Non-pigmented ciliary epithelial cell (primary cell): ENCODE measurements around a stretch of chr14.

GRCh38 chr14:73836560-73837333 lies 14.9 kb upstream of the PTGR2 start:
- RRBS = no CpG with 5 or more reads among the region's 5 CpGs

DNA sequence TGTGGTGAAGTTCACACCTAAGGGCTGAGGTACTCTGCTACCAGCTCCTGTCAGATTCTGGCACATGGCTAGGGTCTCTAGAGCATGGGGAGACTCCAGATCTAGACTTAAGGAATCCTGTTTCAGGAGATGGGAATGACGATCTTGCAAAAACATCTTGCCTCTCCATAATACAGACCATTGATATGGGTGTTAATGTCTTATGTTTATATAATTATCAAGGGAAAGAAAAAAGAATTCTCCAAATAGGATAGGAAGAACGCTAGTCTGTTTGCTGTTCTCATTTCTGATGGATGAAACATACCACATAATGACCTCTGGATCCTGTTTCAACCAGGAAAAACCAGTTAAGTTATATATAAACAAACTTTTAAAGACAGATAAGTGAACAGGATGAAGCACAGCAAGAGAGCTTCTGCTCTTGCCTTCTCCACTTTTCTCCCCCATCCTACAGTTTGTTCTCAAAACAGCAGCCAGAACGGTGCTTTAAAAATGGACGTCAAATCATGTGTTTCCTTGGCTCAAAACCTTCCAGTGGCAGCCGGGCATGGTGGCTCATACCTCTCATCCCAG lies 27.8 kb downstream of the COQ6 start:
- RRBS = no CpG with 5 or more reads among the region's 5 CpGs

- RRBS = no CpG with 5 or more reads among the region's 1 CpG
Measured at GRCh38 chr14:74127767-74128304, 43.1 kb downstream of the LIN52 start.

- RRBS = 0% methylated on average over 1 of the region's 12 CpGs
Measured at GRCh38 chr14:74400977-74401804, 24.8 kb downstream of the SYNDIG1L start.

DNA sequence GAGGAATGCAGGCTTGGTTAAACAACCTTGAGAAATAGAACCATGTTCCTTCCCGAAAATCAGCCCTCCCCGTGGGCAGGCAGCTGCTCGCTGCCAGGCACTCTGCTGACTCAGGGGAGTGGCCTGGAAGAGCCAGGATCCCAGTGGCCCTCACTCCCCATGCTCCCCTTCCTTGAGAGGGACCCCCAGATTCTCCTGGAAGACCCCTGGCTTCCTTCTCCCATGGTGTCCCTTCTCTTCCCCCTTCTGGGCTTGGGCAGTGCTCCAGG lies 31.0 kb downstream of the ISCA2 start:
- RRBS = no CpG with 5 or more reads among the region's 3 CpGs

GRCh38 chr14:74592561-74593354 lies 19.3 kb downstream of the LTBP2 start:
- RRBS = no CpG with 5 or more reads among the region's 16 CpGs

- RRBS = no CpG with 5 or more reads among the region's 4 CpGs
Measured at GRCh38 chr14:74656925-74657417, 44.9 kb upstream of the LTBP2 start.

DNA sequence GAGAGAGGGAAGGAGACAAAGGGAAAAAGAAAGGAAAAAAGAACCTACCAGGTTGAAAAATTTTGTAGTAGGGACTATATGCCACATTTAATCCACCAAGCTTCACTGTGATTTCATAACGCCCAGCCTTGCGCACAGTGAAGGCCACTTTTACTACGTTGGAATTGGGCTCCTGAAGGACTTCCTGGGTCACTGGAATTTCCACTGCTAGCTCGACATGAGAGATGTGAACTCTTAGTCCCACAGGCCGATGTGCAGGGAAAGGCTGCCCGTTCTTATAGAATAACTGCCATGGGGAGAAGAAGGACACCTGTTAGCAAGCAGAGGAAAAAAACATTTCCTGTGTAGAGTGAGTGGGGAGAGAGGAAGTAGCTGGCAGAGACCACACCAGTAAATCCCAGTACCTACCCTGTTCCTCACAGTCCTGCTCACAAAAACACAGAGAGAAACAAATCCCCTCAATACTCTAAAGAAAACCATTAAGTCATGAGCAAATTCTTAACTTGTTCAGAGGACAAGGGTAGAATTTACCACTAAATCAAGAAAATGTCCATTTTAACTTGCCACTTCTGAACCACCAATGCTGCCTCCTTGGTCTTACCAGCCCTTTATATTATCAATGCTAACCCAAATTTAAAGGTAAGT lies 29.5 kb downstream of the AREL1 start:
- RRBS = no CpG with 5 or more reads among the region's 6 CpGs

DNA sequence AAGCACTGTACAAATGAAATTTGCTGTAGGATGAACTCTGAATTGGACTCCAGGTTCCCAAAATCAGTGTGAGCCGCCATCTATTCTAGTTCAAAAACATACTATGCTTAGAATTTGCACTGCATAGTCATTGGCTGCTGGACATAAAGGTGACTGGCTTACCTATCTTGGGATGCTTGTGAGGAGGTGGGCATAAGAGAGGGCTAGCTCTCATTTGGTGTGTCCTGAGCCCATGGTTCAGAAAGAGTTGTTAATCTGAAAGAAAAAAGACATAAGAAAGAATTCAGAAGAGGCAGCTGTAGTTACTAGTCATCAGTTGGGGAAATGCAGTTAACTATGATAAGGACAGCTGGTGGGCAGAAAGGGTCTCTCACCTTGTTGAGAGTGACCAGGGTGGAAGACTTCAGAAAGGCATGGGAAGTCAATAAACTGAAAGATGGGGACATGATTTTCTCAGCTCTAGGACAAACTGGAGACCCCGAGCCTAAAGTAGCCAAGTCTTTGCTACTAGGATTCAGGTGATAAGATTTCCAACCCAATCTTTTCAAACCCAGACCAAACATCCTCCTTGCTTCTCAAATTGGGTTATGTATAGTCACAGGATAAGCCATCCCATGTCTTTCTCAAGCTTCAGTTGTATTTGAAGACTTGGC lies 3.0 kb downstream of the DLST start:
- RRBS = no CpG with 5 or more reads among the region's 2 CpGs

DNA sequence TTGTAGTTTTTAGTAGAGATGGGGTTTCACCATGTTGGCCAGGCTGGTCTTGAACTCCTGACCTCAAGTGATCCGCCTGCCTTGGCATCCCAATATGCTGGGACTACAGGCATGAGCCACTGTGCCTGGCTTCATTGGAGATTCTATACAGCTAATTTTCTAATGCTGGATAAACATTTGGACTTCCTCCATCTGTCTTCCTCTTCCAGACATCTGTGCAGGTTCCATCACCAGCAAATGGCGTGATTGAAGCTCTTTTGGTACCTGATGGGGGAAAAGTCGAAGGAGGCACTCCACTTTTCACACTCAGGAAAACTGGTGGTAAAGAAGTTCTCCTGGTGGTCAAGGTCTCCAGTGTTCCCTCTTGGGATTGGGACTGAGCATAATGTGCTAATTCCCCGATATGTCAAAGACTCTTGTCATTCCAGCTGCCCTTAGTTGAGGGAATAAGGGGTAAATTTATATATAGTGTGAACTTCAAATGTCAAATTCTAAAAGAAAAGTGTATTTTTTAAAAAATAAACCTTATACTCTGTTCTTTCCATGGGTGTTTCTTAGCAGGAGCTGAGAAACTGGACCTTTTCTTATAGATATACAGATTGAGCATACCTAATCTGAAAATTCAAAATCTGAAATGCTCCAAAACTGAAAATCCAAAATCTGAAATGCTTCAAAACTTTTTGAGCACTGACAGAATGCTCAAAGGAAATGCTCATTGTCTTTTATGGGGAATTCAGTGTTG lies 9.3 kb downstream of the DLST start:
- RRBS = no CpG with 5 or more reads among the region's 4 CpGs

DNA sequence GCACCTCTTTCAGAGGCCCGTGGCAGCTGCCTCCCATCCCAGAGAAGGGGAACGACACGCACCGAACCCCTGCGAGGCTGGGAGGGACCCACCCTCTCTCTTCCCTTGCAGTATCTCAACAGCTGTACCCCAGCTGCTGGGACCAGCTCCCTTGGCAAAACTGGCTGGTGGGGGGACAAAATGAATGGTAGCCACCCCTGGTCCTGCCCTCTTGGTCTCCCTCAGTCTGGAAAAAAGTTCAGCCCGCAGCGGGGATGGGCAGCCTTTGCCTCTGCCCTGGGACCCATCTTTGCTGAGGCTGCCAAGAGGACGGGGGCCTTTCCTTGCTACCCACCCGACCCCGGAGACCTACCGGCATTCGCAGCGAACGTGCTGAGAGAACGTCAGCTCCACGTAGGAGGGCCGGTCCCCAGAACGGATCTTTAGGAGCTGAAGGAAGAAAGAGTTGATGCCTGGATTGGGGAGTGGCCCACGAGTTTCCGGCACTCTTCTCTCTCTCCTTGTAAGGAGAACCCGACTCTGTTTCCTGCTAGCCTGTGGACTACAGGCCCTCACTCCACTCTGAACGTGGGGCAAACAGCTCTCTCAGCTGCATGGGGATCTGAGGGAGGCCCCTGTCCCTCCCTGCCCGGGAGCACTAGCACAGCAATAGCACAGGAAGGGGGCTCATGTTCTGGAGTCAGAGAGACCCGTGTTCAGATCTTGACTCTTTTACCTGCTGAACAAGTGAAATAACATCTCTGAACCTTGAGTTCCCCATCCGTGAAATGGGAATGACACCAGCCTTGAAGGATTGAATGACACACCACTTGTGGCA lies 7.0 kb downstream of the PGF start:
- RRBS = 92% methylated on average over 10 of the region's 25 CpGs

- RRBS = no CpG with 5 or more reads among the region's 16 CpGs
Measured at GRCh38 chr14:74973093-74973702, 17.8 kb upstream of the PGF start.

DNA sequence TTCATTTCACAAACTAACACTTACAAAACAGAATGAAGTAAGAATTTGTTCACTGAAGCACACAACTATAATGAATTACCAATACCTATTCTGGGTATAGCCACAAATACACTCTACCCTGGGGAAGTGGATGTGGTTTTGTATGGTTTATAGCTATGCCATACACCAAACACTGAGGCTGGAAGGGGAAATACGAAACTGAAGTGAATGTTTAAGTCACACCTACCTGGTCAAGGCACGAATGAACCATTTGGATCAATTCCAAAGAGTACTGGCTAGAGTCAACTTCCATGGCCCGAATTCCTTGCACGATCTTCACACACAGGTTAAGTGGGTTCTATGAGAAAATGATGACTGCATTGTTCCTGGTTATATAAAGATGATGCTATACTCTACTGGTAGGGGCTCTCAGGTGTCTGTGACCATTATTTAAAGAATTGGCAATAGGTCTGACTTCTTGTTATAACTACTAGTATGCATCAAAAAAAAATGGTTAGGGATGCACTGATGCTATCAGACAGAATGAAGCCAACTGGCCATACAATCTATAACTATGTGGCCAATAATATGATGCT lies 12.8 kb downstream of the NEK9 start:
- RRBS = no CpG with 5 or more reads among the region's 4 CpGs

DNA sequence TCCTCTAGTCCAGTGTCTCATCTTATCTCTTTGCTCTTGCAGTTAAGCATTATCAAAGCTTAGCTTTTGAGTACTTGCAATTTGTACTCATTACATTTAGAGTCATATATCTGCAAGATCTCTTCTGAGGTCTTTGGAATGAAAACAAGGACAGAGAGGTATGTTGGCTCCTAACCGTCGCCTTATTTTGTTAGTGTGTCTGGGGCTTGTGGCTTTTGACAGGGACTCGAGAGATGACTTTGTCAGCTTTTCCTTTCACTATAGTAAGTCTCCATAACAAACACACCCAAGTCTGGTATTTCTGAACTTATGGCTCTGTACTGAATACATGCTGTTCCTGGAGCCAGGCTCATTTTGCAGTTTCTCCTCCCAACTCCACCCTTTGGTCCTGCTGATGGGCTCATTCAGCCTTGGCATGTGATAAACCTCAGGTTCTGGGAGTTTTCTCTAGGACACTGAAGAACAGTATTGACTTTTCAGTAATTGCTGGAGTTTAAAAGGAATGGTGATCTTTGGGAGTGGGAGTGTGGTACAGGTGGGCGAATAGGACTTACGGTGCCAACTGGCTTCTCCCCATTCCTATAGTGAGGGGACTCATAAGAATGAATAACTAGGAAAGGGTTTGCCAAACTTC lies 27.7 kb upstream of the TMED10 start:
- RRBS = no CpG with 5 or more reads among the region's 5 CpGs

DNA sequence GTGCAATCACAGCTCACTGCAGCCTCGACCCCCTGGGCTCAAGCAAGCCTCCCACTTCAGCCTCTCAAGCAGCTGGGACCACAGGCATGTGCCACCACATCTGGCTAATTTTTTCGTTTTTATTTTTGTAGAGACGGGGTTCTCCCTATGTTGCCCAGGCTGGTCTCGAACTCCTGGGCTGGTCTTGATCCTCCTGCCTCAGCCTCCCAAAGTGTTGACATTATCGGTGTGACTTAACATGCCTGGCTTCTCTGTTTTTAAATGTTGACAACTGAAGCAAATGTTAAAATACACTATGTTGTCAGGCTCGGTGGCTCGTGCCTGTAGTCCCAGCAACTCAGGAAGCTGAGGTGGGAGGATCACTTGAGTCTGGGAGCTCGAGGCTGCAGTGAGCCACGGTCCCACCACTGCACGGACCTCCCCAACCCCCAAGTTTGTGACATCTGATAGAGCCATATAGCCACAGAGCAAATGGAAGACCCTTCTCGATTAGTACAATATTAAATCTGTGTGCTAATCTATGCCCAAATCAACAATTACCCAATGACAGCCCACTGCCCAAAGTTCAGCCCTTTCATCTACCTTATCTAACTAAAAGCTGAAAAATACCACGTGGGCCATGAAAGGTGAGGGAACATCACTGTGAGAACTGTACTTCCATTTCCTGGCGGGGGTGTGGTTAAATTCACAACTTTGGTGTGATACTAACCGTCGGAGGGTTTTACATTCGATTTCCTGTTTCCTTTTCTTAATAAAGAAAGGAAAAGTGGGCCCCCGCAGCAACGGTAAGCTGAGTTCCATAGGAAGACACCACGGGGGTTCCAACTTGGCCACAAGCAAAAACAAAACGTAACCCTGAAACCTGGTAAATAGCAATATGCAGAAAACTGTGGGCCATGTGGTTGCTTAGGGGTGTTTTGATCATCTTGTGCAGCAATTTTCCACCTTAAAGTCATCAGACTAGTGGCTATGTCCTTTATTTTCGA lies 31.3 kb upstream of the FOS start:
- RRBS = no CpG with 5 or more reads among the region's 21 CpGs

GRCh38 chr14:75280235-75280372 lies 1.5 kb downstream of the FOS start:
- RRBS = no CpG with 5 or more reads among the region's 2 CpGs

GRCh38 chr14:75295037-75295482 lies 16.4 kb downstream of the FOS start:
- RRBS = no CpG with 5 or more reads among the region's 20 CpGs

- RRBS = no CpG with 5 or more reads among the region's 22 CpGs
Measured at GRCh38 chr14:75334146-75334913, 55.7 kb downstream of the FOS start.

DNA sequence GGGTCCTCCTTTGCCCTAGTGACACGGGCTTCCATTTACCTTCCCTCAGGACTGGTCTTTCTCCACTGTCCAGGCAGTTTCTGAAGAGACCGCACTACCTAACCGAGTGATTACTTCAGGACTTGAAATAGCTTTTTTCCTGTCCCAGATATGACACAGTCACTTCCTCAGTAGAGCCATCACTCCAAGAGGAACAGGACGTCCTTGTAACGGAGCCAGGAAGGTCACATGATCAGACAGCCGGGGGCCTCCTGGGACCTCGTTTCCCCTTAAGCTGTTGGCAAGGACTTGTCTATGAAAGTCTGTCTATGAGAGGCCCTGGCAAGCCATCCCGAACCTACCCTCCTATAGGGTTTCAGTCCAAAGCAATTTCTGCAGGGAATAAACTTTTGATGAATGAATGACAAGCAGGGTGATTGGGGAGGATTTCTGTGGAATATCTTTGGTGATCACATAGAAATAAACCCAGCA lies 62.4 kb downstream of the FOS start:
- RRBS = no CpG with 5 or more reads among the region's 8 CpGs